Brain (tissue), 1 donor: Measurements from ENCODE around the genes AGPAT3, KRTAP10-1 and KRTAP10-4.

GRCh38 chr21:43720544-43720806 lies 1.5 kb downstream of the PDXK start:
- RRBS: no CpG with 5 or more reads among the region's 3 CpGs

DNA sequence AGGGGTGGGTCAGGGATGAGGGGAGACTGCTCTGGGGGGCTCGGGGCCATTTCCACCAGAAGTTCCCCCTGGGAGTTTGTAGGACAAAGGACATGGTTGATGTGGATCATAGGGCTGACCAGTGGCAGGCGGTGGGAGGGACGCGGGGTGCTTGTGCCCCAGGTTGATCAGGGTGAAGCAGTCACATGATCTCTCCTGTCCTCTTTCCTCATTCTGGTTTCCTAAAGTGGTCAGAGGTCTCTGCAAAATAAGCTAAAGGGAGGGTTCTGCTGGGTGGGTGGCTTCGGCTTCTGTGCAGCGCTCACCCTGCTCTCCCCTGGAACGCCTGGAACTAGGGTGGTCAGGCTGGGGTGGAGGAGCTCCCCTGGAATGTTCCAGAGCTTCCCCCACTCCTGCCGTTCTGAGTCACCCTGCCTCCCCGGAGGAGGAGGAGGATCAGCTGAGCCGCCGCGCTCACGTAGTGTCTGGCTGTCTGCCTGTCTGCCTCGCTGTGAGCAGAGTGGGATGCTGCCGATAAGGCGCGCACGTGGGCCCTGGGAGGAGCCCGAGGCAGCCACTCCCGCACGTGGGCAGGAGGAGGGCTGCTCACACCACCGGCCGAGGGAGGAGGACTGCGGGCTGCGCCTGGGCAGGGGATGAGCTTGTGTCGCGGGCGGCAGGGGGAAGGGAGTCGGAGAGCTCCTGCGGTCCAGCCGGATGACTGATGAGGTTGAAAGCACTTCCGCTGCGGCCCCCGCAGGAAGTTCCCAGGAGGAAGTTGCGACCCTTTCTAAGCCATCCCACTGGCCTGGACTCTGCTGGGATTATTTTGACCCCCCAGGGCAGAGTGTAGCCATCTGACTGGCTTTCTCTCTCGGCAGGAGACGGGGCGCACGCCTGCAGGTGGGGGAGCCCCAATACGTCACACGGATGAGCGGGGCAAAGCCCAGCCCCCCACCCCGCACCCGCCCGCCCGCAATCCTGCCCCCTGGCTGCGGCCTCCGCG lies 9.5 kb downstream of the PDXK start:
- RRBS: under 1% methylated on average over 7 of the region's 49 CpGs

DNA sequence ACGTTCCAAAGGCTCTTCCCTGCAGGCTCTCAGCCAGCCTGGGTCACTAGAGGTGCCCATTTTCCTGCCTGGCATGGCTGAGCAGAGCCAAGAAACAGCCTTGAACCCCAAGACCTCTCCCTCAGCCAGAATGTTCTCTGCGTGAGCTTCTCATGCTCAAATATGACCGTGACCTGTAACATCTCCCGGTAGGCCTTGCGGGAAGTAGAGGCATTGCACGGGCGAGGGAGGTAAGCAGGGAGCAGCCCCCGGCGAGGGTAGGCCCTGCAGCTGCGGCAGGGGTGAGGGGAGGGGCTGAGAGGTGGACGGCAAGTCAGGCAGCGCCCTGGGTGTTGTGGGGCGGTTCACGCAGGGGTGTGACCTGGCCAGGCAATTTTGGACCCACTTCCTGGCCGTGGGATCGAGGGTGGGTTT lies 20.0 kb downstream of the RRP1 start:
- RRBS: 89% methylated on average over 5 of the region's 16 CpGs

GRCh38 chr21:43864836-43865579 lies at the start of gene AGPAT3:
AGPAT3 (plus strand) TSS chr21:43865223.
- RRBS: 2% methylated on average over 56 of the region's 122 CpGs

- RRBS: no CpG with 5 or more reads among the region's 11 CpGs
Measured at GRCh38 chr21:43880012-43880521, 15.0 kb downstream of the AGPAT3 start.

GRCh38 chr21:43921984-43922559 lies 57.0 kb downstream of the AGPAT3 start:
- RRBS: no CpG with 5 or more reads among the region's 18 CpGs

GRCh38 chr21:43929089-43930151 lies 64.4 kb downstream of the AGPAT3 start:
- RRBS: 69% methylated on average over 9 of the region's 42 CpGs

DNA sequence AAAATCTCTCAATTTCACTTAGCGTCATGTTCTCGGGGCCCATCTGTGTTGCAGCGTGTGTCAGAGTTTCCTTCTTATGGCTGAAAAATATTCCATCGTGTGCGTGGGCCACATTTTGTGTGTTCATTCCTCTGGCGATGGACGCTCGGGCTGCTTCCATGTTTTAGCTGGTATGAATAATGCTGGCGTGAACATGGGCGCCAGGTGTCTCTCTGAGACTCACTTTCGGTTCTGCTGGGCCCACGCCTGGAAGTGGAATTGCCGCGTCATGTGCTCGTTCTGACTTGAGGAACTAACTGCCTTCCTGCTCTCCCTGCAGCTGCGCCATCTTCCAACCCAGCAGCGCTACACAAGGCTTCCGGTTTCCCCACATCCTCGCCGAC lies 20.3 kb downstream of the GATD3 start:
- RRBS: no CpG with 5 or more reads among the region's 20 CpGs

GRCh38 chr21:44254375-44254754 lies 7.3 kb downstream of the DNMT3L start:
- RRBS: no CpG with 5 or more reads among the region's 16 CpGs

- RRBS: no CpG with 5 or more reads among the region's 6 CpGs
Measured at GRCh38 chr21:44299177-44299401, 764 bp upstream of the PFKL start.

DNA sequence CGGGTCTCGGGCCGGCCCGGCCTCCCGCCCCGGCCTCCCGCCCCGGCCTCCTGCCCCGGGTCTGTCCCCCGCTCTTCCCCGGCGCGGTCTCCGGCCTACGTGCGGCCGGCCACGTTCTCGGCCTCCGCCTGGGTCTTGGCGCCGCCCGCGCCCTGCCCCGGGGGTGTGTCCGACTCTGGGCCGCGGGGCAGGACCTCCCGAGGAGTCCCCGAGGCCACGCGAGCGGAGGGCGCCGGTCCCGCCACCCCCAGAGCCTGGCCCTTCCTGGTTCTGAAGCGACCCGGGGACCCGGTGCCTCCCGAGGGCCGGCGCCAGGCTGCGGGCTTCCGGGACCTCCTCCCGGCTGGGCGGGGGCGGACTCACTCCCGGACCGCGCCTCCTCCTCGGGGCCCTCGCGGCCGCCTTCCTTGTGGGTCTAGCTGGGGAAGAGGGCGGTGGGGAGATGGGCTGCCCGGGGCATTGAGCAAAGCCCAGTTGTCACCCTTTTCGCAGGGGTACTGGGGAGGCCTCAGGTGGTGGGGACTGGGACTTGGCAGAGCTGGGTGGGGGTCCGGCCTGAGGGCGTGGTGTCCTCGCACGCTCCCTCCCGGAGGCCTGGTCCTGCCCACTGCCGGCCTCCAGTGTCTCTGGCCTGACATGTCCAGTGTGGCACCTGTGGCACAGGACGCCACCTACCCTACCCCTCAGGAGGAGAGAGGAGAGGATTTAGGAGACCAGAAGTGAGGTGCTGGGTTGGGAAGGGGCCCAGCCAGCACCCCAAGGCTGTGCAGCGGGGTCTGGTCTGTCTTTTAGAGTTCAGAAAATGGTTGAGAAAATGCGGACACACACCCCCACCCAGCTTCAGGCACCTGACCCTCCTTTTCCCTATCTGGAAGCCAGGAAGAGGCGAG lies 673 bp downstream of the PFKL start:
- RRBS: 1% methylated on average over 31 of the region's 67 CpGs

DNA sequence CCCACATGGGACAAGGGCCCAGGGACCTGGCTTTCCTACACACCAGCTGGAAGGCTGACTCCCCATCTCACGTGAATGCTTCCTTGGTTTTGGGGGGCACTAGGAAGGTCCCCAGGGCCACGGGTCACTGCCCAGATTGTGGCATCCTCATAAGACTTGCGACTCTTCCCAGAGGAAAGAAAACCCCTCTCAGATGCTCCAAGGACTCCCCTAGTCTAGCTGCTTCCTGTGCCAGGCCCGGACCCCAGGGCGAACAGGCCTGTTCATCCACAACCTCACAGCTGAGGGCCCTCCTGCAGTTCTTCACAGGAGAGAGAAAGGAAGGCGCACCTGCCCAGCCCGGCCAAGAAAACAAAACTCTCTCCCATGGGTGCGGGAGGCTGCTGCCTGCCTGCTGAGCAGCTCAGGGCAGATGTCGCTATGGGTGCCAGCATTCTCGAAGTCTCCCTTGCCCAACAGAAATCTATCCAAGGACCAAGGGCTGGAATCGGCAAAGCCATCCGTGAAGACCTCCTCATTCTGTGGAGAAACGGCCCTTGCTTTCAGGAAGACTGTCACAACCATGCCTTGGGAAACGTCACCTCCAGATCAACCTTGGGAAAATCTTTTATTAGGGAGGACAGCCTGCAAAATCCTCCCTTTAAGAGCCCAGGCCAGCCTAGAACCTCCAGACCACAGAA lies 9.7 kb downstream of the CFAP410 start:
- RRBS: 56% methylated on average over 2 of the region's 14 CpGs

DNA sequence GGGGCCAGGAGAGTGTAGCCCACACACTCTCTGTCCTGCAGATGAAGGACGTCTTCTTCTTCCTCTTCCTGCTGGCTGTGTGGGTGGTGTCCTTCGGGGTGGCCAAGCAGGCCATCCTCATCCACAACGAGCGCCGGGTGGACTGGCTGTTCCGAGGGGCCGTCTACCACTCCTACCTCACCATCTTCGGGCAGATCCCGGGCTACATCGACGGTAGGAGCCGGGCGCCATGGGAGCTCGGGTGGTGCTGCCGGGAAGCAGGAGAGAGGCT lies 48.8 kb upstream of the LRRC3 start:
- RRBS: 96% methylated on average over 6 of the region's 15 CpGs

- RRBS: no CpG with 5 or more reads among the region's 13 CpGs
Measured at GRCh38 chr21:44456288-44456596, 932 bp downstream of the LRRC3 start.

DNA sequence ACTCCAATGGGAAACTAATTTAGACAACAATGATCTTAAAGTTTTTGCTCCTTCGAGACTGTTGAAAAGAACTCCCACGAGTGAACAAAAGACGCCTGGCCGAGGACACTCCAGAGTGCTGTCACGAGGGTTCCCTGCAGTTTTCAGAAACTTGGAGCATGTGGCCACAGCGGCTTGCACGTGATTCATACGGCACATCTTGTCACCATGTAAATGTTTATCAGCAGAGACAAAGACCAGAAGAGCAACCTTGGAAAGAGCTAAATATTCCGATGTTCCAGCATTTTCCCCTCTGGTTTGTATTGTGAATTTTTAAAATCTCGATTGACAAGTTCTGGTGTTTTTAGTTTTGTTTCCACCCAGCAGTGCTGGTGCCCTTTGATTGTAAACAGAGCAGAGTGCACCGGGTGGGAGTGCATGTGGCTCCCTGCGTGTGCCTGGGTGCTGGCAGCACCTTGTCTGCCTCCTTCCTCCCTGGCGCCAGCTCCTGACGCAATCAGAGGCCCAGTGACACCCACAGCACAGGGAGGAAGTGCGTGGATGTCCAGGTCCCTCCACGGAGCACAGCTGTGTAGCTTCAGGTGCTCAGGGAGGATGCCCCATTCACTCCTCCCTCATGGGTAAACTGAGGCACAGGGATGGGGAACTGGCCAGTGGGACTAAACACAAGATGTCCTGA lies 23.0 kb downstream of the LRRC3 start:
- RRBS: no CpG with 5 or more reads among the region's 16 CpGs

GRCh38 chr21:44539871-44540435 lies at the start of gene KRTAP10-1:
KRTAP10-1 (minus strand) TSS chr21:44540195.
- RRBS: no CpG with 5 or more reads among the region's 16 CpGs

DNA sequence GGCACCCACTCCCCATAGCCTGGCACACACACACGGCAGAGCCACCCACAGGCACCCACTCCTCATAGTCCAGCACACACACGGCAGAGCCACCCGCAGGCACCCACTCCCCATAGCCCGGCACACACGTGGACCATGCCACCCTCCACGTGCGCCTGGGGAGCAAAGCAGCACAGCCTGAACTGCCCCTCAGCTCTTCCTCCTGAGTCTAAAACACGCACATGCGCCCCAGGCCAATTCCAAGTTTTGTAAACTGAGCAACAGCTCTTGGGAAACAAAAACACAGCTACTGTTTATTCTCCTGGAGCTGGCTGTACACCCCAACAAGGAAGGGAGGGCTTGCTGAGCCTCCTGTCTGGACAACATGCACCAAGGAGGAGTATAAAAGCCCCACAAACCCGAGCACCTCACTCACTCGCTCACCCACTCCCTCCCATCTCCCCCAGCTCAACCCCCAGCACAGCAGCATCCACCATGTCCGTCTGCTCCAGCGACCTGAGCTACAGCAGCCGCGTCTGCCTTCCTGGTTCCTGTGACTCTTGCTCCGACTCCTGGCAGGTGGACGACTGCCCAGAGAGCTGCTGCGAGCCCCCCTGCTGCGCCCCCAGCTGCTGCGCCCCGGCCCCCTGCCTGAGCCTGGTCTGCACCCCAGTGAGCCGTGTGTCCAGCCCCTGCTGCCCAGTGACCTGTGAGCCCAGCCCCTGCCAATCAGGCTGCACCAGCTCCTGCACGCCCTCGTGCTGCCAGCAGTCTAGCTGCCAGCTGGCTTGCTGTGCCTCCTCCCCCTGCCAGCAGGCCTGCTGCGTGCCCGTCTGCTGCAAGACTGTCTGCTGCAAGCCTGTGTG lies at the start of gene KRTAP10-4:
KRTAP10-4 (plus strand) TSS at position 445 of the 845 bp plus-strand sequence.
- RRBS: no CpG with 5 or more reads among the region's 26 CpGs

DNA sequence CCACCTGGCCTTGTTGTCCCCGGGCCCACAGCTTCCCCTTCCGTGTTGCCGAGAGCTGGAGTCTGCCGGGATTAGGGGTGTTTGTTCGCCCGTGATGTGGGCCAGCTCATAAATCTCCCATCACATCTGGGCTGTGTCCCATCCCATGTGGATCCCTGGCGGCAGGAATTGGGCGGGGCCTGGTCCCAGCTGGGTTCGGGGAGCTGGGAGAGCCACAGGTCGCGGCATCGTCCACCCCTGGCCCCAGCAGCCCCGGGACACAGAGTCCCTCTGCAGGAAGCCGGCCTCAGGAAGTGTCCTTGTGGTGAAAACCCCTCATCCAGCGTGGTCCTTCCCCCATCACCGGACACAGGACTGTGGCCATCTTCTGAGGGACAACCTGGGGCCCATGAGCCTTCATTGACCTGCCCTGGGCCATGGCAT lies 259 bp upstream of the KRTAP10-6 start:
- RRBS: 40% methylated on average over 7 of the region's 16 CpGs

GRCh38 chr21:44842174-44842566 lies 24.3 kb upstream of the SUMO3 start:
- RRBS: no CpG with 5 or more reads among the region's 9 CpGs

DNA sequence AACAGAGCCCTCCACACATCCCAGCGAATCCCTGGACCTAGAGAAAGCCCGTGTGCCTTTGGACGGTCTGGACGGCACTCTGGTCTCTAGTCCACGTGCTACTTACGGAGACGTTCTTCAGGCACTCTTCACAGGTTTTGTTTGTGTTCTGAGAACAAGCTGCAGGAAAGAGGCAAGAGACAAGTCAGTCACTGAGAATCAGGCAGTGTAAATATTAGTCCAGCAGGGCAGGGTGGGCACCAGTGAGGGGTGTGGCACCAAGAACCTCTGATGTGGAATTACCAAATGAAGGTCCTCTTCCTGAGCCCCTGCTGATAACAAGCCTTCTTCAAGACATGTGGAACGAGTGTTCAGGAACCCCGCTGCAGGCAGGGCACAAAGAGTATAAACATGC lies 8.2 kb downstream of the PTTG1IP start:
- RRBS: no CpG with 5 or more reads among the region's 9 CpGs